Spleen (tissue), 7 donors: Measurements from ENCODE around the gene CA5A.

GRCh38 chr16:87555500-87556074 lies 46.7 kb upstream of the JPH3 start:
- PRO-cap, 4 experiments, result no peak in any of the 4 experiments
- RAMPAGE, long total RNA, 4 experiments, result no peak in any of the 4 experiments

GRCh38 chr16:87557067-87557690 lies 45.1 kb upstream of the JPH3 start:
- PRO-cap, 4 experiments, result peak in 1 of 4 experiments; most common plus-strand start chr16:87557198 (in 1); most common minus-strand start chr16:87557205 (in 1)
- RAMPAGE, long total RNA, 4 experiments, result no peak in any of the 4 experiments

- PRO-cap, 4 experiments, result no peak in any of the 4 experiments
- RAMPAGE, long total RNA, 4 experiments, result no peak in any of the 4 experiments
Observed at GRCh38 chr16:87570830-87571808, 31.2 kb upstream of the JPH3 start.

- PRO-cap, 4 experiments, result no peak in any of the 4 experiments
- RAMPAGE, long total RNA, 4 experiments, result no peak in any of the 4 experiments
Observed at GRCh38 chr16:87725011-87725279, 40.8 kb downstream of the KLHDC4 start.

GRCh38 chr16:87739752-87740270 lies 26.0 kb downstream of the KLHDC4 start:
- PRO-cap, 4 experiments, result no peak in any of the 4 experiments
- RAMPAGE, long total RNA, 4 experiments, result no peak in any of the 4 experiments

DNA sequence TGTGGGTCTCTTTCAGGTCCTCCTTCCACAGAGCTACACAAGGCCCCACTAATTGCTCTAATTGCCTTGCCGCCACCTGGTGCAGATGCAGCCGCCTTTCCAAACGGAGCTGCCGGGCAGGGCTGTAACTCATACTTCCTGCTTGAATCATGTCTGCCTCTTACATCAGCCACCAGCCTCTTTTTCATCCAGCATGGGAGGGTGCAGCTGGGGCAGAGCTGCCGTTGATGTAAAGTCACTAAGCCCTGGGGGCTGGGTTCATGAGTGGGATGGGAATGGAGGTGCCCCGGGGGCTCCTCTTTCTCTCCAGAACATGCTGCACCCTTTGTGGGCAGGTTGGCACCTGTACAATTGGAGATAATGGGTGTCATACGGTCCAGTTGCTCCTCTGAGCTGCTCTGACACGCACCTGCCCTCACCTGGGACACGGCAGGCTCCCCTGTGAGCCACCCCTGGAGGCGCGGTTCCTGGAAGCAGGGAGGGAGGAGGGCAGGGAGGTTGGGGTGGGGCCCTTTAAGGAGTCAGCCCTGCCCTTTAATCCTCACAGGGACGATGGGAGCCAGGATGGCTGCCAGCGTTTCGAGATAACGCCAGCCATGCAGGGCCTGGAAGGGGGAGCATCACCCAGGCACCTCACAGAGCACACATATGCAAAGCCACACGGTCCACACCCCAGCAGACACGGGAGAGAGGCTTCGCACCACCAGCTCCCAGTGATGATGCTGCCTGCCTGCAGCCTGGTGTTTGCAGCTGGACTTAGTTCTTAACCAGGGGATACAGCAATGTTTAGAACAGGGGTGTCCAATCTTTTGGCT lies 41.2 kb upstream of the KLHDC4 start:
- PRO-cap, 4 experiments, result peak in 1 of 4 experiments; most common plus-strand start position 187 of the sequence (in 1); most common minus-strand start position 101 of the sequence (in 1)
- RAMPAGE, long total RNA, 4 experiments, result no peak in any of the 4 experiments

GRCh38 chr16:87829934-87830834 lies 39.1 kb downstream of the SLC7A5 start:
- PRO-cap, 4 experiments, result no peak in any of the 4 experiments
- RAMPAGE, long total RNA, 4 experiments, result no peak in any of the 4 experiments

DNA sequence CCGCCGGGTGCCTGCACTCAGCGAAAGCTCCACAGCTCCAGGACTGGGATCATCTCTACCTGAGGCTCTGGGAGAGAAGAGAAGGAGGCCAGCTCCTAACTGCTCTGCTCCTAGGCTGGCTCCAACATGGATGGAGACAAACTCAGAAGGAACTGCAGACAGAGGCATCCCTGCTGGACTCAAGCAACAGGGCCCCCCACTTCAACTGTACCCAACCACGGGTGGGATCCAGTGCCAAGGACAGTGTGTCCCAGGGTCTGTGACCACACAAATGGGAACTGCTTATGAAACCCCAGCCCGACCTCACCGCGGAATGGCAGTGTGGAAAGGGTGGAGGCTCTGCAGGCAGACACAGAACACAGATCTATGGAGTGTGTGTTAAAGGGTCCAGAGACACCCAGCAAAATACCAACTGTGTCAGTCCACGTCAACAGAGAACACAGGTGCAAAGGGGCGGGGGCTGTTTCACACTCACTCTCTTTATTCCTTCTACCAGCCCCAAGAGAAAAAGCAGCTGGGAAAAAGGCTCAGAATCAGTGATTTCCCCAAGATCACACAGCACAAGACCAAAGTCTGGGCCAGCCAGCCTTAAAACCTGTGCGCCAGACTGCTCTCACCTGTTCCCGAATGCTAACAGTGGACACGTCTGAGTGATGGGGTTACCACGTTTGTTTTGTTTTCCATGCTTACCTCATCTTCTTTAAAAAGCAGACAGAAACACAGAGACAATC lies 18.6 kb downstream of the SLC7A5 start:
- PRO-cap, 4 experiments, result no peak in any of the 4 experiments
- RAMPAGE, long total RNA, 4 experiments, result no peak in any of the 4 experiments

- PRO-cap, 4 experiments, result no peak in any of the 4 experiments
- RAMPAGE, long total RNA, 4 experiments, result no peak in any of the 4 experiments
Observed at GRCh38 chr16:87851243-87852104, 17.8 kb downstream of the SLC7A5 start.

- PRO-cap, 4 experiments, result peak in 4 of 4 experiments; most common plus-strand start chr16:87853850 (in 4); most common minus-strand start chr16:87853707 (in 3)
- RAMPAGE, long total RNA, 4 experiments, result no peak in any of the 4 experiments
Observed at GRCh38 chr16:87853610-87854006, 15.7 kb downstream of the SLC7A5 start.

DNA sequence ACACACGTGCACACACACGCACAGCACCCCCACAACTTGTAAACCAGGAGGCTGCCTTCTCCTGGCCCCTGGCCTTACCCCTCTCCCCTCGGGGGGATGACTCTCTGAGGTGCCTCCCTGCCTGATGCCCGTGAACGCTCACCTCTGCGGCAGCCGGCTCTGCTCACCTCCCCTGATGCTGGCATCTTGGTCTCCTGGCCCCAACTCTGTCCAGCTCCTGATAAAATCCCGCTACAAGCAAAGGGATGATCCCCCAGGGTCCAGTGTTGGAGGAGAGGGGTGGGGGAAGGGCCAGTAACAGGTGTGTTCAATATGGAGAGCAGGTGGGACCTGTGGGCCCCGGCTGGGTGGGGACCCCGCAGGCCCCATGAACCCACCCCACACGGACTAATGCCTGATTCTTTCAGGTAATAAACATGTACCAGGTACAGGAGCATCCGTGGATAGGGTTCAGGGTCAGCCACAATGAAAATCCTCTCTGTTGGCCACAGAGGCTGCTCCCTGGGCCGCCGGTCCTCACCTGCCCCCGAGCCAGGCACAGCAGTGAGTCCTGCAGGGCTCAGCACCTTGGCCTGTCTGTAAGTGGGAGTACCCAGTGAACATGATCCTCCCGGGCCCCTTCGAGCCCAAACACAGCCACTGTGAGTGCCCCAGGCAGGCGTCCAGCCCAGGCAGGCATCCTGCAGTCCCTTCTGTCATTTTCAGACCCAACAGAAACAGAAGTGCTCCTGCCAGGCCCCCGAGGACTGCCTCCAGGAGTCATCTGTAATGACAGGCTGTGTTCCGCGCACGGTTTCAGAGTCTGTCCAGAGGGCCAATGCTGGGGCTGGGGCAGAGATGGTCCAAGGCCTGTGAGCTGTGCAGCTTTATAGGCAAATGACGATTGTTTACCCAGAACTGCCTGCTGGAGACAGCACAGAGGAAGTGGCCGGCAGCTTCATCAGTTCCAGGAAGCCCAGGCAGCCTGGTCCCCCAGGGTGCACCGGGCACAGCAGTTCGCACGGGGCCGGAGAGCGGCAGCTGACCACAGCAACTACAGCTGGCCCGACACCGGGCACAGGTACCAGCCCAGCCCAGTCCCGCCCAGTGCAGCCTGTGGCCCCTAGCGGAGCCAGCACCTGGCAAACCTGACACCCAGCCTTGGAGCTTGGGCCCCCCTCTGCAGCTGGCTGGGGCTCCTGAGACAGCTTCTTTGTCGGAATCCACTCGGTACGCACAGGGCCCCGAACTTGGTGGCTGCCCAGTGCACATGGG lies 13.4 kb downstream of the SLC7A5 start:
- PRO-cap, 4 experiments, result peak in 4 of 4 experiments; most common plus-strand start position 994 of the sequence (in 4); most common minus-strand start position 805 of the sequence (in 1)
- RAMPAGE, long total RNA, 4 experiments, result start-site peak on the plus strand in 1 of 4 experiments, centred at position 958 of the sequence, 12 reads per replicate

- PRO-cap, 4 experiments, result peak in 1 of 4 experiments; most common plus-strand start chr16:87867282 (in 1)
- RAMPAGE, long total RNA, 4 experiments, result no peak in any of the 4 experiments
Observed at GRCh38 chr16:87867094-87867824, 2.0 kb downstream of the SLC7A5 start.

DNA sequence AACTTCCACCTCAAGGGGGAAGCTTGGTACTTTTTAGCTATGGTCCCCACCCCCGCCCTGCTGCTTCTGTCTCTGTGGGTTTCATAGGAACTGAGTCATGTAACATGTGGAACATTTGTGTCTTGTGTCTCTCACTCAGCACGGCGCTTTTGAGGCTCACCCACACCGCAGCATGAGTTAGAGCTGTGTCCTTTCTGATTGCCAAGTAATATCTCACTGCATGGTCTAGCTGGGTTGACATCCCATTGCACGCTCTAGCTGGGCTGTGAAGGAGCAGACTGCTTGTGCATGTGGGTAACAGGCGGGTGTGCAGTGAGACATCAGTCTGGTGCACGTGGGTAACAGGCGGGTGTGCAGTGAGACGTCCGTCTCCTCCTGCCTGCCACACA lies 26.3 kb upstream of the SLC7A5 start:
- PRO-cap, 4 experiments, result no peak in any of the 4 experiments
- RAMPAGE, long total RNA, 4 experiments, result no peak in any of the 4 experiments

DNA sequence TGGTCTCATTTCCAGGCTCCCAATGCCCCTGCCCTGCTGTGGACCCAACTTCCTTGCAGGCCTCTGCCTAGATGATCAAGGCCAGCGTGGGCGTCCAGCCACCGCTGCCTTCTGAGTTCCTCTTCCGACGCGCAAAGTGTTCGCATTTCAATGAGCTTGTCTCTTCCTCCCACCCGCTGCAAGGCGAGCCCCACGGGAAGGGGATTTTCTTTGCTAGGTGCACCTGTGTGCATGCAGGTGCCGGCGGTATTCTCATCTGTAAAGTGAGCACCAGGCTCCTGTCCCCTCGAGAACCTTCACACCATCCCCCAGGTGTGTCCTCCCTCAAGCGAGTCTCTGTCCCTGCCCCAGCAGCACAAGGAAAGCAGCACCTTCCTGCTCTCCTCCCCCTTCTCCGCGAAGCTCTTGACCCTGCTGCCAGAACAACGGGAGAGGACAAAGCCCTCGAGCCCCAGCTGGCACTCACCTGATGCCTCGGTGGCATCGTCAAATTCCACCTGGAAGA lies 10.0 kb downstream of the CA5A start:
- PRO-cap, 4 experiments, result peak in 2 of 4 experiments; most common minus-strand start position 113 of the sequence (in 2)
- RAMPAGE, long total RNA, 4 experiments, result no peak in any of the 4 experiments

DNA sequence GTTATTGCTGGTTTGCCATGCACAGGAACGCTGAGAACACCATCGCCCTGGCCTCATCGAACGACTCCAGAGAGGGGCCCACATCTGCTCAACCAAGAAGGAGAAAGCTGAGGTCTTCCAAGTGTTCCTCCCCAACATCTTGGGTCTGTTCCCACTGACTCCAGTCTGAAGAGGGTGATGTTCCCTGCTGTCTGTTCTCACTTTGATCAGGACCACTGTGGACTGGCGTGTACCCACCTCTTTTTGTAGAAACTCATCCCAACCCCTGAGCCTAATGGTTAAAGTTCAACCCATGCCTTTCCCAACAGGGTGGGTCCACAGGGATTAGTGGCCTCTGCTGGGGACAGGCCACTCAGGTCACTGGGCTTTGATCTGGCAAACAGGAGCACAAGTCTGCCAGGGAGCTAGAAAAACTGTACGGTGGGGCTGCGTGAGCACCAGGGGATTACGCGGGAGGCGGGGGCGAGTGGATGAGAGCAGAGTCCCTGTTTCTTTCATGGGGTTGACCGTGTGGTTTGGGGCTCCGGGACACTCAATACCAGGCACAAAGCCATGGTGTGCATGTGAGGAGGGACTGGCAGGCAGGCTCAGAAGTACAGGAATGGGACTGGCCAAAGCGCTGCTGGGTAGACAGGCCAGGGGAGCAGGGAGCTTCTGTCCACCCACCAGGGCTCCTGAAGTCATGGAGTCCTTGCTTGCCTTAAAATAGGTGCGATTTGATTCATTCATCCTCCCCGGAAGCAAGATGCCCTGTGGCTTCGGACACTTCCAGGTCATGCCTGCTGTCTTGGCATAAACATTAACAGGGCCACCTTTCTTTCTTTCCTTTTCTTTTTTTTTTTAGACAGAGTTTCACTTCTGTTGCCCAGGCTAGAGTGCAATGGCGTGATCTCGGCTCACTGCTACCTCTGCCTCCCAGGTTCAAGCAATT lies at the start of gene CA5A:
CA5A (minus strand) TSS at position 217 of the 931 bp plus-strand sequence.
- PRO-cap, 4 experiments, result no peak in any of the 4 experiments
- RAMPAGE, long total RNA, 4 experiments, result no peak in any of the 4 experiments

GRCh38 chr16:87953892-87955166 lies 3.1 kb downstream of the BANP start:
- PRO-cap, 4 experiments, result peak in 4 of 4 experiments; most common plus-strand start chr16:87954511 (in 3); most common minus-strand start chr16:87954031 (in 3)
- RAMPAGE, long total RNA, 4 experiments, result start-site peak on the minus strand in 1 of 4 experiments, at chr16:87953995-87954049 at its widest, 10 reads per replicate

DNA sequence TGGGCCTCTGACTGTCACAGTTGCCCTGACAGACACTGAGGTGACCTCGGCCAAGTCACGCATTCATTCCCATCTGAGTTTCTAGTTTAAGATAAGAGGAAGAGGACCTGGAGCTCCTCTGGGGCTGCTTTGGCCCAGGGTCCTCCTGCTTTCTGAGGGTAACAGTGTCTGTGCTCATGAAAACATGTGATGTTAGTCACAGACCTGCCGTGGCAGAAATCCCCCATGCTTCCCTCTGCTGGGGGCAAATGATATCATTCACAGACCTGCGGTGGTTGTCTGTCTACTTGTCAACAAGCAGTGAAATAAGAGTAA lies 35.2 kb downstream of the BANP start:
- PRO-cap, 4 experiments, result no peak in any of the 4 experiments
- RAMPAGE, long total RNA, 4 experiments, result no peak in any of the 4 experiments

DNA sequence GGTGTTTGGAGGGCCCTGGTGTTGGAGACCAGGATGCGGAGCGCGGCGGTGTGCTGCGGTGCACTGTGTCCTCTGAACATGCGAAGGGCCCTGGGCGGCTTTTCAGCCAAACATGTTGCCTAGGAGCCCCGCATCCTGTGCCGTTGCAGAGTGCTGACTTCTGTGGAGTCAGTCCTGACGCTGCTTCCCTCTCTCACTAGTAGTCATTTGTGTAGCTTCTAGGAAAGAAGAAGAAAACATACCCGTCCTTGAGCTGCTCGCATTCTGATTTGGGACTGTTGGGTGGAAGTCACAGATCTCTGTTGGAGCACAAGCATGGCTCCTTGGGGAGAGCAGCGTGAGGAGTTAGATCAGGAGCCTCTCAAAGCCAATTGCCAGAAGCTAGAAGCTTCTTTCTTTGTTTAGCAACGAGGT lies 42.8 kb downstream of the BANP start:
- PRO-cap, 4 experiments, result peak in 2 of 4 experiments; most common plus-strand start position 324 of the sequence (in 1); most common minus-strand start position 152 of the sequence (in 2)
- RAMPAGE, long total RNA, 4 experiments, result no peak in any of the 4 experiments

DNA sequence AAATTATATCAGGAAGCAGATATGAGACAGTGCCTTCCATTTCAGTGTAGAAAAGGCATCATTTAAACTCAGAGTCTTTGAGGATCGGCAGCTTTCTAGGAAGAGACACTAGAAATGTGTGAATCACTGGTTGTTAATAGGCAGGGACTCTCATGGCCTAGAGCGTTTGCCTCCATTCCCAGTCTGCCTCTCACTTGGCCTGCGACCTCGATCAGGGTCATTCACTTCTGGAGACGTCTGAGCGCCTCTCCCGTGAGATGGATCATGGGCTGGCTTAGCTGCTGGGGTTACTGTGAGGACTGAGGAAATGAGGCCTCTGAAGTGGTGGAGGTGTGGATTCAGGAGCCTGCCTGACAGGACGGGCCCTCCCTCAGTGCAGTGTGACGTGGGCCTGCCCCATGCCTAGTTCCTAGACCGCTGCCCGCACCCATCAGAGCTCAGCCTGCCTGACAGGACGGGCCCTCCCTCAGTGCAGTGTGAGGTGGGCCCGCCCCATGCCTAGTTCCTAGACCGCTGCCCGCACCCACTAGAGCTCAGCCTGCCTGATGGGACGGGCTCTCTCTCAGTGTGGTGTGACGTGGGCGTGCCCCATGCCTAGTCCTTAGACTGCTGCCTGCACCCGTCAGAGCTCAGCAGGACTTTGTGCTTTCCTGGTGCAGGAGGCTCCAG lies 61.9 kb downstream of the BANP start:
- PRO-cap, 4 experiments, result no peak in any of the 4 experiments
- RAMPAGE, long total RNA, 4 experiments, result no peak in any of the 4 experiments

DNA sequence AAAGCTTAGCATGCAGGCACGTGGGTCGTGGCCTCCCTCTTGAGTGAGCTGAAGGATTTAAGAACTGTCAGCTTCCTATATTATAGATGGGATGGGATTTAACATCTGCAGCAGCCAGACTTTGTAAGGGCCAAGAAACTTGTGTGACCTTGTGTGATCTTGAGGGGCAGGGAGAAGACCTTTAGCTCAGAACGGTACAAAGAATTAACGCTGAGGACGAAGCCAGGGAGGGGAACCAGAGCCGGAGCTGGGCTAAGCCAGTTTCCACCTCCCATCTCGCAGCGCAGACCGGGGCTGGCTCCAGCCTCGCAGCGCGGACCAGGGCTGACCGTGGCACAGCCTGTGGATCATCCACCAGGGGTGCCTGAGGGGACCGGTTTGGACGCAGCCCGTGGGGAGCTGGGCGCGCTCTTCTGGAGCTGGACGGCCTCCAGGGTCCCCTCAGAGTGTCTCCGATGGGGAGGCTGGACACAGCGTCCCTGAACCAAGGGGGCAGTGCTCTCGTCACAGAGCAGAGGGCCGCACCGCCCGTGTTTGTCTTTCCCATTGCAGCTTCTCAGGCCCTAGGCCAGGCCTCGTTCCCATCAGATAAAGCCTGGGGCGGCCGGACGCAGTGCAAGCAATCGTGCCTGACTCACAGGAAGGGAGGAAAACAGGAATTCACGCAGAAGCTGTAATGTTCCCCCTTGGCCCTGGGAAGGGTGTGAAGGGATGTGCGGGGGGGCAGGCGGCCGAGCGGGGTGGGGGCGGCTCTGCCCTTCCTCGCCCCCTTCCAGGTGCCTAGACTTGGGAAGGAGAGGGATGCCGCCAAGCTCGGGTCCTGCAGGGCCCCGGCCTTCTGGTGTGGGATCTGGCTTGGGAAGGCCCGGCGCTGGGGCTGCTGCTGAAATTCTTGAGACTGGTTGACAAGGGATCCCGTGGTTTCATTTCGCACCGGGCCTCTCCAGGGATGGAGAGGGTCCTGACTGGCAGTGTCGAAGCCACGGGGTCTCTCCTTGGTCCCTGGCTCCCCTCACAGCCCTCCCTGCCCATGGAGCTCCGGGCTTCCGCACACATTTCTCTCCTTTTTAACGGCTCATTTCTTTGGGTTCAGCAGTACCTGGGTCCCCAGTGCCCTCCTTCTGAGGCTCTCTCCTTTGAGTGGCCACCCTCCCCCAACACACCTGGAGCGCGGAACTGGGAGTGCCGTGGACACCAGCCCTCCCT lies 148.1 kb upstream of the ZNF469 start:
- PRO-cap, 4 experiments, result peak in 4 of 4 experiments; most common plus-strand start position 938 of the sequence (in 1); most common minus-strand start position 366 of the sequence (in 3)
- RAMPAGE, long total RNA, 4 experiments, result no peak in any of the 4 experiments